ENCODE data around the genes STARD5 and GOLGA6L9.

- RRBS: no CpG with 5 or more reads among the region's 9 CpGs
Observed at GRCh38 chr15:81269016-81269992, 54.6 kb downstream of the STARD5 start.

DNA sequence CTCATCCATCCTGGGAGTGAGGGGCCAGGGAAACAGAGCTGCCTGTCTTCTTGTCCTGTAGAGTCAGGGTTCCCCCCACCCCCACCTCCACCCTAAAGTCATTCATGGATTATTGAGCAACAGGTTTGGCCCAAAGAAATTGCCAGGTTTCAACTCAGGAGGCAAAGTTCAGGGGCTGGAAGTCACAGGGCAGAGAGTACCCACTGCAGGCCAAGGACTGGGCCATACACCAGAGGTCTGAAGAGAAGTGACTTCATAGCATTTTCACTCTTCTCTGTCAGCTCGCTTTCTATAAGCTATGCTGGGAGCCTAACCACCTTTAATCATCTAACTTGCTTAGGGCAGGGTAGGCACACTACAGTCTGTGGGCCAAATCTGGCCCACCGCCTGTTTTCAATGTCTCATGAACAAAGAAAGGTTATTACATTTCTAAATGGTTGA lies 50.1 kb downstream of the STARD5 start:
- RRBS: no CpG with 5 or more reads among the region's 2 CpGs

DNA sequence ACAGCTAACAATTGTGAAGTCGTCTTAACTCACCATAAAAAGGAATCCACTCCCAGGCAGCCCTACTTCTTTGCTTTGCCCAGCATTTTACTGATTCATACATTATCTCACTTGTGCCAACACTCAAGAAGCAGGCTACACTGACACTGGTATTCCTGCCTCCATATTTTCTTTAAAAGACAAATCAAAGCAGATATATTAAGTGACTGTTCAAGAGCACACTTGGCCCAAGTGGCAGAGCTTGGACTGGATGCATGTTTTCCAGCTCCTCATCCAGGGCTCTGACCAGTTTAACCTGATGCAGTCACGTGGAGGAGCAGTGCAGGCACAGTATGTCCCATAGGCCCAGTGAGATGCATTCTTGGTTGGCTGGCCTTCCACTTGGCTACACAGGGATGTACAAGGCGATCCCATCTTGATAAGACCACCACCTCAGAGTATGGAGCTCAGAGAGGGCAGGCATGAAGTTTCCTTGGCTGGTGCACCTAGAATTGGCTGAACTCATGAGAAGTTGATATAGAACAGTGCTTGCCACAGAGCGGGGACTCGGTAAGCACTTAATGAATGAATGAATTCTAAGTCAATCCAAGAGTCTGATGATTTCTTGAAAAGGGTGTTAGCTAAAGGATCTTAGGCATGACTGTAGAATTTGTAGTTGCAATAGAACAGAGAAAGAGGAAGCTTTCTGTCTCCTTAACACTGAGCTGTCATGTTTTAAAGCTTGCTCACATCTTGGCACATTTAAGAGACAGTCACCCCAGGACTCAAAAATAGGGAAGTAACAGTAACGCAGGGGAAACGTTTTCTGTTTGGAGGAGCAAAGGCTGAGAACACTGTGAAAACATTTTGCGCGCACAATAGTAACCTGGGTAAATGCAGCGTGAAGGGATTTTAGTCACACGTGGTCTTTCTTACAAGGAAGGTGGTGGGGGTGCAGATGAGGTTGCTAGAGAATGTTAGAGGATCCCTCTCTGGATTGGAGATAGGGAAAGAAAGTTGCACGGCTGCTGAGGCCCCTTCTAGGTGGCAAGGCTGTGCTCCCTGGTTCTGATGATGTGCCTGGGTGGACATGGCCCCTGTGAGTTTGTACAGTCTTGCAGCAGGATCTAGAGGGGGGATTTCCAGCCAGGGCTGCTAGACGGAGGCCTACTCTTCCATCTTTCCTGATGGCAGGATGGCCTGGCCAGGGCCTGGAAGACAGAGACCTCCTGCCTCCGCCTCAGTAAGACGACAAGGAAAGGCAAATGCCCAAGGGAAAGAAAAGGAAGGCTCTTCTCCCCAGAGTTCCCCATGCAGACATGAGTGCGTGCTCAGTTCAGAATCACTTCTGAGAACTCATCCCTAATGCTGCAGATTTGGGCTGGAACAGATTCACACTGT lies 12.2 kb downstream of the STARD5 start:
- RRBS: no CpG with 5 or more reads among the region's 16 CpGs

DNA sequence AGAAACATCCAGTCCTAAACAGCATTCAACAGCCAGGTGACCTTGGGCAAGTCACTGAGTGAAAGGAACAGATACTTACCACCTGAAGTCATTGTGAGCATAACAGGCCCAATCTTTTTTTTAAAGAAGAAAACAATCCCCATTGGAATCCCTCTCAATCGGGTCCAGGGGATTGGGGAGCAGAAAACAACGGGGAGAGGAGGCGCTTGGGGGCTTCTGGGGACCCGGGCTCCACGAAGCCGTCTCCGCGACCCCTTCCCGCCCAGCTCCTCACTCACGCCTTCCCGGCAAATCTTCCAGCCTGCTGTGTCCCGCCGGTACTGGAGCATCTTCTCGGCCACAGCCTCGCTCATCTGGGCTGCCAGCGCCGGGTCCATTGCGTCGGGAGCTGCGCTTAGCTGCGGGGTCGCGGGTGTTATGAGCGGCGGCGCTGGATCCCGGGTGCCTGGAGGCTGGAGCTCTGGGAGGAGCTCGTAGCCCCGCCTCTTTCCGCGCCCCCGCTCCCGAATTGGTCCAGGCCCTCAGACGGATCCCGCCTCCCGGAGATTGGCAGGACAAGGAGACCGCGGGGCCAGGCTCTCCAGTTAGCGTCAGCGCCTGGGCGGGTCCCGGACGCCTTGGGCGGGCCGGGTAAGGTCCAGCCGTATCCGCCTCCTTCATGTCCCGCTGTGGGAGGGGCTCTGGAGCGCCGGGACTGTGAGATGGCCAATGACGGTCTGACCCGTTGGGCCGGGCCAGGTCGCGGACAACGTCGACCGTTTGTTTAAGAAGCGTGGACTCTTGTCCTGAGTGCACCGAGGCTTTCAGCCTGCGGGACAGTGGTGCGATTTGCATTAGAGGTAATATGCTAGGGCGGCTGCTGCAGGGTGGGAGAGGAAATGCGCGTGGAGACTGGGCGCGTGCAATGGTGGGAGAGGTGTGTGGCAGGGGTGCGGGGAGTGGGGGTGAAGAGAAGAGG lies at the start of gene STARD5:
Gene STARD5, minus strand, starts transcription at position 419 of the 958 bp plus-strand sequence.
- RRBS: 2% methylated on average over 40 of the region's 68 CpGs

- RRBS: no CpG with 5 or more reads among the region's 2 CpGs
Observed at GRCh38 chr15:81797457-81797780, 248.4 kb downstream of the MEX3B start.

GRCh38 chr15:81870847-81871453 lies 174.9 kb downstream of the MEX3B start:
- RRBS: no CpG with 5 or more reads among the region's 30 CpGs

GRCh38 chr15:82400455-82400744 lies 29.2 kb upstream of the GOLGA6L9 start:
- RRBS: no CpG with 5 or more reads among the region's 1 CpG

DNA sequence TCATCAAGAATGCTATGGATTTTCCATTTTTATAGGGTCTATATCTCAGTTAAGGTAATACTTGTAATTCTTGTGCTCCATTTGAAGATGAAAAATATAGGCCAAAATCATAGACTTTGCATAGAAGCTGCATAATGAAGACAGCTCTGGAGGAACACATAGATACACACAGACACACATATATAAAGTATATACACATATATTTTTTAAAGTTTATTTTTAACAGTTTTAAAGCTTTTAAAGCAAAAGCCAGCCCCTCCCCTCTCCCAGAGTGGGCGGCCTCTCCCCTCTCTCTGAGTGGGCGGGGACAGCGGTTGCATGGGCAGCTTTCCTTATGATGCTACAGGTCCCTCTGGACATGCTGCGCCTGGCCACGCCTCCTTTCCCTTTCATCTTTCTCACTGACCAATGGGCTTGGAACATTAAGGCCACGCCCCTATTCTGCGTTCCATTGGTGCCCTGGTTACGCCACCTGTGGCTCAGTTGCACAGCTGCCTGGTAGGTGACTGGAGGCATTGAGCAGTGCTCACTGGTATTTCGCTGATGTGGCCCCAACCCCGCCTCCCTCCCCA lies at the start of gene GOLGA6L9:
Gene GOLGA6L9, plus strand, starts transcription at position 280 of the 572 bp plus-strand sequence.
- RRBS: no CpG with 5 or more reads among the region's 10 CpGs

DNA sequence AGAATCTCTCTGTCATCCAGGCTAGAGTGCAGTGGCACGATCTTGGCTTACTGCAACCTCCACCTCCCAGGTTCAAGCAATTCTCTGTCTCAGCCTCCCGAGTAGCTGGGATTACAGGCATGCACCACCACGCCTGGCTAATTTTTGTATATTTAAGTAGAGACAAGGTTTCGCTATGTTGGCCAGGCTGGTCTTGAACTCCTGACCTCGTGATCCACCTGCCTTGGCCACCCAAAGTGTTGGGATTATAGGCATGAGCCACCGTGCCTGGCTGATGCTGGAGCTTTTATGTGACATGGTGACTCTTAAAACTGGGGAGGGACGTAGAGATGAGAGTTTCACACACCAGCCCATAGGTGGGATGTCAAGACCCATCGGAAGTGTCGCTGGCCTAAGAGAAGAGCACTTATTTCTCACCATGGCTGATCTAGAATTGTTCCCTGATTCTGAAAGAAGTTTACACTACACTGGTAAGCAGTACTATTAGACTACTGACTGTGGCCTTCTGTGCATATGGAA lies 24.7 kb downstream of the WHAMM start:
- RRBS: no CpG with 5 or more reads among the region's 9 CpGs

DNA sequence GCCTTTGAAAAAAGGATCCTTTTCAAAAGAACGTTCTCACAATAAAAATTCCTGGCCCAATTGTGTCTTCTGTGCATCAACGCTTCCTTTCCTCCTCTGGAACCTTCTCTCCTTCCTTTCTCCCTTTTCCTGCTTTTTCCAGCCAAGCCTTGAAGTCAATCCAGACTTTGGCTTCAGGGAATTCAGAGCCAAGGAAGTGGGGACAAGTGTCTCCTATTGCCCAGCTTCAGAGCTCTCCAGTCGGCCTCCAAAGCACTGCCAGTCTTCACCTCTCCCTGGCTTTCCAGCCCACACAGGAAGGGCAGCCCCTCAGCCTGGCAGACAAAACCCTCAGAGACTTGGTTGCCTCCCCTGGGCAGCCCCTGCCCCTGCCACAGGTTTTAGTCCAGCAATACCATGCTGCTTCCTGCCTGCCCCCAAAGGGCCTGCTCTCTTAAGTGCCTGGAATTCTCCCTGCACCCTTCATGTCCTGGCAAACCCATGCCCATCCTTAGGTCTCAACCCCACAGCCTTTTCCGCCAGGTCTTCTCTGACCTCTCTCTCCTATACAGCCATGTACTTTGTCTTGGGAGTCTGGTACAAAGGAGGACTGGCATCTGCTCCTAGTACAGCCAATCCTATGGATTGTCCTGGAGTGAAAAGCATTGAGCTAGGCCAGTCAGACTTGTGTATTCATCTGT lies 26.8 kb downstream of the WHAMM start:
- RRBS: no CpG with 5 or more reads among the region's 4 CpGs

DNA sequence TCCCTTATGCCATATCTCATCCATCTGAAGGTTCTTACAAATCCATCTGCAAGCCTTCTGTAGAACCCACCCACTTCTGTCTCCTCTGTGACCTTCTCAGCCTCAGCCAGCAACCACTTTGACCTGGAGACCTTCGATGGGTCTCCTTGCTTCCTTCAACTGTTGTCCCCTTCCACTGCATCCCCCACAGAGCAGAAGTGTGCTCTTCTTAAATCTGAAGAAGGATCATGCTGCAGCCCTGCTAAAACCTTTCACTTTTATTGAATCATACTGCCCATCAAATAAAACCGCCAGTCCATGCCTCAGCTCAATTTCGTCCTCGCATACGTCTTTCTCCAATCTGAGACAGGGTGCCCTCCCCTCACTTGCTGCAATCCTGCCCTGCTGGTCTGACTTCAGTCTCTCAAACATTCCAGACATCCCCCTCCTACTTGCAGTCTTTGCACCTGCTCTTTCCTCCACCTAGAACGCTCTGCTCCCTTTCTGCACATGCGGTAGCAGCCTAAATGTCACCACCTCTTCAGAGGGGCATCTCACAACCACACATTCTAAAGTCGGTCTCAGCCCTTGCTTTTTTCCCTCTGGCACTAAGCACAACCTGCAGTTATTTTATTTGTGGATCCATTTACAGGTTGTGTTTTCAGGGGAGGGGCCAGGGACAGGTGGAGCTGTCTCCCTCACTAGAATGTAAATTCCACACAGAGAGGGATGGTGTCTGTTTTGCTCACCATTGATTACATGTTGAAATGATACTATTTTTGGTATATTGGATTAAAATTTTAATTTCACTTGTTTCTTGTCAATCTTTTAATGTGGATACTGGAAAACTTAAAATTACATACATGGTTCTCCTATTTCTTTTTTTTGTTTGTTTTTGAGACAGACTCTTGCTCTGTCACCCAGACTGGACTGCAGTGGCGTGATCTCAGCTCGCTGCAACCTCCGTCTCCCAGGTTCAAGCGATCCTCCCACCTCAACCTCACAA lies 16.5 kb downstream of the HOMER2 start:
- RRBS: no CpG with 5 or more reads among the region's 12 CpGs

GRCh38 chr15:82950596-82951804 lies 1.5 kb downstream of the HOMER2 start:
- RRBS: no CpG with 5 or more reads among the region's 16 CpGs

GRCh38 chr15:83000283-83000622 lies 11.2 kb downstream of the C15orf40 start:
- RRBS: no CpG with 5 or more reads among the region's 6 CpGs

DNA sequence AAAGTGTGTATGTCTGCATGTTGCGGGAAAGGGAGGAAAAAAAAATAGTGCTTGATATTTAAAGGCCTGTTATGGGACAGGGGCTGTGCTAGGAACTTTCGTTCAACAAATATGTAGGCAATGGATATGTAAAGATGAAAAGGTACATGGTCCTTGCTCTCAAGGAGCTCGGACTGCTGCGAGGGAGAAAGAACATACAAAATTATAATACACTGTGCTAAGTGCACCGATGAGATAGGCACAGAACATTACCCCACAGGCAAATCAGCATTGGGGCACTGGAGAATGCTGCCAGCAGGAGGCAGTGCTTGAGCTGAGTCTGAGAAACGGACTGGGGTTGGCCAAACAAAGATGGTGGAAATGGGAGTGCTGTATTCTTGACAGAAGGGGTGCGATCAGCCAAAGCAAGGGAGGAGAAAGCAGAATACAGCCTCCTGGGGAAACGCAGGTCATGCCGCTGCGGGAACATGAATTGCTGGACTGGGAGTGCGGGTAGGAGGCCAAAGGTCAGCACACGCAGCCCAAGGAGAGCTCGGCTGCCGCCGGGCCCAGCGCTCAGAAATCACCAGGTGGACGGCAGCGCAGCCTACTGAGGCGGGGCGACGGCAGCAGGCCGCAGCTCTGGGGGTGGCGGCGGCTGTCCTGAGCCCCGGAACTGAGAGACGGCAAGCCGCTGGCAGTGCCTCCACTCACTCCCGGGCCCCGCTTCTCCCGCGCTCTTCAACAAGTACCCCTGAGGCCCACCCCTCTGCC lies 540 bp downstream of the C15orf40 start:
- RRBS: 3% methylated on average over 4 of the region's 31 CpGs

GRCh38 chr15:83200705-83201157 lies 6.9 kb downstream of the HDGFL3 start:
- RRBS: no CpG with 5 or more reads among the region's 1 CpG

- RRBS: no CpG with 5 or more reads among the region's 9 CpGs
Observed at GRCh38 chr15:83694052-83694401, 40.1 kb downstream of the ADAMTSL3 start.

DNA sequence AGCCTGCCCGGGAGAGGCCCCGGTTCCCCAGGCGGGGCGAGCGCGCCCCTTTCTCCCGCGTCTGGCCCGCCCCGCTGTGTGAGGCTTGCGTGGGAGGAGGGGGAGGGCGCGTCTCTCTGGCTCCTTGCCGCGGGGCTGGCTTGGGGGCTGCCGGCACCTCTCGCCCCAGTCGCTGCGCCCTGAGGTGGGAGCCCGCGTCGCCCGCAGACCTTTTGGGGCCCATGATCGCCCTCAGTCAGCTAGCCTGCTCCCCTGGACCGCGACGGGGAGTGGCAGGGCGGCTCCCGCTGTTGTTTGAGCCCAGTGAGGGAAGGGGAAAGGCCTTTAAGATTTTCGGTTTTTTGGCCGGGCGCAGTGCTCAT lies 62.4 kb upstream of the GOLGA6L4 start:
- RRBS: no CpG with 5 or more reads among the region's 32 CpGs

- RRBS: no CpG with 5 or more reads among the region's 22 CpGs
Observed at GRCh38 chr15:84421581-84421820, 179.3 kb upstream of the ZSCAN2 start.

DNA sequence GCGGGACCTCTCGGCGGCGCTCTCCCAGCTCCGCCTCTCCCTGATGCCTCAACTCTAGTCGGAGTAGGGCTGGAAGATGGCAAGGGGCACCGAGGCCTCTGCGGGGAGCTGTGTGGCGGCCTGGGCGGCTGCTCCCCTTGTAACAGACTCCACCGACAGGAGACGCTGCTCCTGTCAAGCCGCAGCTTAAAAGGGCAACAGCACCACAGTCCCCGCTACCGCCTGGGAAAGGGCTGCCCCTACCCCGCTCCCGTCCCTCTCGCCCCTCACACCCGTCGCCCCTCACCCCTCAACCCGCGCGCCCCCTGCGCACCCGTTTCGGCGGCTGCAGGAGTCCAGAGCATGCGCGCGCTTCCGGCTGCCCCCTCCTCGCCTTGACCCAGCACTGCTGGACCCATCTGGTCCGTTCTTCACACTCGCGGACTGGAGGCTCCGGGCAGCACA lies 178.9 kb upstream of the ZSCAN2 start:
- RRBS: no CpG with 5 or more reads among the region's 36 CpGs